Mammary microvascular endothelial cell (primary cell): ENCODE data around the gene CACNA1D.

DNA sequence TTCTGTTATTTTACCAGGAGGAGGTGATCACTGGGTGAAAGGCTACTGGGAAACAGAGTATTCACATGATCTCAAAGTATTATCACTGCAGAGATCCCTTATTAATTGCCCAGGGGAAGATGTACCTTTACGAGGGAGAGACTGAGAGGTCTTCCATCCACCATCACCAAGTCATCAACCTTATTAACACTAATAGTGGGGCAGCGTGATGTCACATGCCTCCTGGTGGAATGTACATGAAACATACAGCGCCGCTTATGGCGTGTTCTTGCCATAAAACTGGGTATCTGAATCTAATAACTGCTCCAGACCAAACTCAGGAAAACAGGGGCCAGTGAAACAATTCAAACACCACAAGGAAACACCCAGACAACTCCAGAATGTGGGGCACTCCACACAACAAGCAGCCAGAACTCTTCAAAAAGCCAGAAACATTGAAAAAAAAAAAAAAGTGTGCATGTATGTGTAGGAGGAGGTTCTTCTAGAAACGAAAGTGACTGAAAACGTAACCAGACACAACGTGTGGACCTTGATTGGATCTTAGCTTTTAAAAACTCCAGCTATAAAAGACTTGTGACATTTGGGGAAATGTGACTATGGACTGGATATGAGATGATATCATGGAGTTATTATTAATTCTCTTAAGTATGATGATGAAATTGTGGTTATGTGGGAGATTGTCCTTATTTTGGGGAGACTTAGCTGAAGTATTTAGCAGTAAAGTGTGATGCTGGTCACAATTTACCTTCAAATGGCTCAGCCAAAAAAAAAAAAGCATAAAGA lies 4.5 kb downstream of the STIMATE start:
- RAMPAGE, long total RNA = no peak

- RAMPAGE, long total RNA = no peak
Measured at GRCh38 chr3:53031090-53031604, 14.7 kb downstream of the SFMBT1 start.

GRCh38 chr3:53150186-53150796 lies 10.7 kb upstream of the PRKCD start:
- RAMPAGE, long total RNA = no peak

DNA sequence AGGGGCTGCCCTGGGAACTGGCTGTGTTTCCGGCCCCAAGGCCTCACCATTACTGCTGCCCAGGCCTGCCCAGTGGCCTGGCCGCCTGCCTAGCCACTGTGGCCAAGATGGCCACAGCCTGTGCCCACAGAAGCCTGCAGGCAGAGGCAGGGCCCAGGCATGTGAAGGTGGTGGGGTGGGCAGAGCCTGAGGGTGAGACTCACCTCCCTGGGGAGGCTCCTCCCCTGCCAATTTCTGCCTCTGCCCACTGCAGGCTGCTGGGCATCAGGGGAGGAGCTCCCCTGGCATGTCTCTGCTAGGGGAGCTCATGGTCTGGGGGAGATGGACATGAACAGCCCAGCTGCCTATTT lies 6.0 kb upstream of the PRKCD start:
- RAMPAGE, long total RNA = no peak

DNA sequence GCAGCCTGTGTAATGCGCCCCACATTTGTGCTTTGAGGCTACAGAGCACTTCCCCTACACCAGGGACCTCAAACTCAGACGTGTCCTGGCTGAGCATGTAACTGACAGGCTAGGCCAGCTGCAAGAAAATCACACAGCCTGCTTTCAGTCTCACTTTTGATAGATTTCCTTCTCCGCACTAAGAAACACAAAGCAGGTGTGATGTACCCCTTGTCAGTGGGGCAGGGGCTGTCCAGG lies 29.7 kb downstream of the PRKCD start:
- RAMPAGE, long total RNA = no peak

DNA sequence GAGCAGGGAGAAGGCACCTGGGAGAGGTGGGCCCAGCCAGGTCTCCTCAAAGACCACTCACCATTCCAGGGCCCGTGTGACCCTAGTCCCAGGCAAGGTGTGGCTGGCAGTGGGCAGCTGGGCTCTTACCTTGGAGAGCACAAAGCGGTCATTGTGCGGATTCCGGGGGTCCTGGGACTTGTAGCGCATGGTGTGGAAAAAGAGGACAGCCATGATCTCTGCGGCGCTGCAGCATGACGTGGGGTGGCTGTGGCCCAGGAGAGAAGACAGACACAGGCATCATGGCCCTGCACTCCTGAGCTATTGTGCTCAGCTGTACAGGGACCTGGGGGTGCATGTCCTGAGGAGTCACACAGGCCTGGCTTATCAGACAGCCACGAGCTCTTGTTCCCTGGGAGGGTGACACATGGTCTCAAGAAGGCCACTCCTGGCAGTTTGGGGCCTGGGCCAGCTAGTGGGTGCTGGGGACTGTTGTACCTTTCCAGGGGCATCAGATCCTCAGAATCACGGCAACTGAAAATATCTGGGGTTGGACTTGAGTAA lies 13.8 kb downstream of the TKT start:
- RAMPAGE, long total RNA = no peak

DNA sequence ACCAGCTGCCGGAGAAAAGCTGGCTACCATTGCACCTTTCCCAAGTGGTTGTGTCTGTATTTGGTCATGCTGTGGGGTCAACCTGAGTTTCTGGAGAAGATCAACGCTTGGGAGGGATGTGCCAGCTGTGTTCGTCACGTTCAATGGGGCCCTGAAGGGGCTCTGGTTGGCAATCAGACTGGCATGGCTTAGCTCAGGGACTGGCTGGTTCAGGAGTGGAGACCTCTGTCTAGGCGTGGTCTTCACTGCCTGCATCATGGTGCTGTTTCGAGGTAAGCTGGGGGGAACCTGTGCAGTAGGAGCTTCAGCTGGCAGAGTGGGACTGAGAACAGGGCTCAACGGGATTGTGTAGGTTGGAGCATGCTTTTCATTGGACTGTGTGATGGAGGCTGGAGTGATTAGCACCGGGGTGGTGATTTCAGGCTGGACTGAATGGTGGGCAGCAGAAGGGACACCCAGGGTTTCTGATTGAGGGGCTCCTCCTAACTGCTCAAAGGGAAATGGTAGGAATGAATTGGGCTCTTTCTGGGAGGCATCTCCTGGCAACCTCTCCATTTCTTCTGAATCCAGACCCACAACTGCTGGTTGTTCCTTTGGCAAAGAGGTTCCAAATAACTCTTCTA lies 36.5 kb upstream of the TKT start:
- RAMPAGE, long total RNA = no peak

GRCh38 chr3:53493624-53494756 lies at the start of gene CACNA1D:
Gene CACNA1D, plus strand, starts transcription at chr3:53494611.
- RAMPAGE, long total RNA = no peak

DNA sequence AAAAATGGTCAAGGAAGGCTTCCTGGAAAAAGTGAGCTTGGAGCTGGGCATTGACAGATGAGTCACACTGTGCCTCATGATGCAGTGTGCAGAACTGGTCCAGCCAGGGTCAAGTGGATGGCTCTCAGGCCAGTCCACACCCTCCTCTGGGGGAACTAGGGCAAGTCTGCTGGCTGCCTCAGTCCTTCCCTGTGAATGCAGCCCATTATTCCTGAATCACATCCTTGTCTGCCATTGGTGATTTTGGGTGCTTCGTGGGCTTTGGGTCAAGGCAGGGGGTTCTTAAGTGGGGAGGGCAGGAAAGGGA lies 76.4 kb downstream of the CACNA1D start:
- RAMPAGE, long total RNA = no peak

DNA sequence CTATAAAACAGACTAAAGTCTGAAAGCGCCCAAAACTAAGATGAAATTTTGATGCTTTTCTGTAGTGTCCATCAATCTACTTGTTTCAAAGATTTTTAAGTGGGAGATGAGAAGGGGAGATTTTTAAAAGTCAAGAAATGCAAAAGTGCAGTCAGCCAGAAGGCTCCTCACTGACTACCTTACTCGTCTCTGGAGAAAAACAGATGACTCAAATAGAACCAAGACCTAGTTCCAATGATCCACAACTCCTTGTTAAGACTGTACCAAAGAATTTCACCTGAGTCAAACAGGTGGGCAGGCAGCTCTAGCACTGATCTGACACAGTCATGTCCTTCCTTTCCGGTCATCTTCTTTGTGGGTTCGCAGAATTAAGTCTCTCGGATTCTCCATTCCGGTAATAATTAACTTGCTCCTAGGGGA lies 1.0 kb downstream of the SELENOK start:
- RAMPAGE, long total RNA = no peak

- RAMPAGE, long total RNA = no peak
Measured at GRCh38 chr3:54120890-54121642, 1.3 kb upstream of the CACNA2D3 start.

- RAMPAGE, long total RNA = no peak
Measured at GRCh38 chr3:54243469-54244011, 121.2 kb downstream of the CACNA2D3 start.

DNA sequence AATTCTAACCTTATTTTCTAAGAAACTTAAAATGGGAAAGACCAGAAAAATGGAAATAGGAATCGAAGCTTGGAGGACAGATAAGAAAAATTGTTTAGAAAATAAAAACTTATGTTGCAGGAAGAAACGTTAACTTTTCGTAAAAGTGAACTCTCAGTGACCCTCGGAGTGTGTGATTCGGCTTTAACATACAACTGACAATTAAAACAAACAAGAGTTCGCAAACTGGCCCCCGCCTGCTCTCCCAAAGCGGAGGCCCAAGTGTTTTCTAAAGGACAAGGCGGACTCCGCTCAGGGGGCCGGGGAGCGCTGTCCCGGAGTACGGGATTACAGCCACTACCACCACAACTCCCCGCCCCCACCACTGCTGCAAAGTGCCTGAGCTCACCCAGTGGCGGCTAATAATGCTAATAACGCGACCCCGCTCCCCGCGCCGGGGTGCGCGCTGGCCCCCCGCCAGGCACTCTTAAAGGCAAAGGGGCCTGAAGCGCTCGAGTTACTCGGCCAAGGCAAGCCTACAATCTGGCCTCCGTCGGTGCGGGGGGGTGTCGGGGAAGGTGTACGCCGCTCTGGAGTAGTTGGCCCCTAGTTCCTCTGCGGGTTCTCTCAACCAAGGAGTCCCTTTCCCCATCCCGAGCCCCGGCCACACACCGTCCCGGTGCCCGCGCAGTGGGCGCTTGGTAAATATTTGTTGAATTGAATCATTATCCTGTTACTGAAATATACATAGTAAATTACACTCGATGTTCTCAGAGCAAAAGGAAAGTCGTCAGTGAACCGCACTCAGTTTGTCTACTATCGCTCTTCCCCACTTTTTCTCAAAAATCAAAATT lies 972 bp downstream of the WNT5A start:
- RAMPAGE, long total RNA = no peak

DNA sequence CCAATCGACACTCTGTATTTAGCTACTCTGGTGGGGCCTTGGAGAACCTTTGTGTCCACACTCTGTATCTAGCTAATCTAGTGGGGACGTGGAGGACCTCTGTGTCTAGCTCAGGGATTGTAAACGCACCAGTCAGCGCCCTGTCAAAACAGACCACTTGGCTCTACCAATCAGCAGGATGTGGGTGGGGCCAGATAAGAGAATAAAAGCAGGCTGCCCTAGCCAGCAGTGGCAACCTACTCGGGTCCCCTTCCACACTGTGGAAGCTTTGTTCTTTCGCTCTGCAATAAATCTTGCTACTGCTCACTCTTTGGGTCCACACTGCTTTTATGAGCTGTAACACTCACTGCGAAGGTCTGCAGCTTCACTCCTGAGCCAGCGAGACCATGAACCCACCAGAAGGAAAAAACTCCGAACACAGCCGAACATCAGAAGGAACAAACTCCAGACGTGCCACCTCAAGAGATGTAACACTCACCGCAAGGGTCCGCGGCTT lies 9.5 kb upstream of the TASOR start:
- RAMPAGE, long total RNA = no peak

DNA sequence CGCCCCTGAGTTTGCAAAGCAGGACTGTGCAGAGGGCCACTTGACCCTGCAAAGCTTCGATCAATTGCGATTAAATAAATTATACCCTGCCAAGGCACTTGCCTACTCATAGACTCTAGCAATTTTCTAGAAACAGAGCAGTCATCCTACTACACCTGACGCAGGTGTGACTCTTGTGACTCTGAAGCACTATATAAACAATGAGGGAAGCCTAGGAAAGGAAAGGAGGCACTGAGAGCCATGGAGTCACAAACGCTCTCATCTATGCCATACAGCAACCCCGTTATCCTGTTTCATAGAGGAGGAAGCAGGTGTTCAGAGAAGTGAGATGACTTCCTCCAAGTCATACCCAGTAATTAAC lies 14.5 kb downstream of the ARHGEF3 start:
- RAMPAGE, long total RNA = no peak

- RAMPAGE, long total RNA = no peak
Measured at GRCh38 chr3:56917427-56918015, 115.8 kb upstream of the ARHGEF3 start.

GRCh38 chr3:56976584-56977742 lies 83.5 kb upstream of the SPATA12 start:
- RAMPAGE, long total RNA = no peak

GRCh38 chr3:57079148-57079628 lies 18.7 kb downstream of the SPATA12 start:
- RAMPAGE, long total RNA = no peak

- RAMPAGE, long total RNA = no peak
Measured at GRCh38 chr3:57228269-57229302, 1.1 kb downstream of the APPL1 start.

DNA sequence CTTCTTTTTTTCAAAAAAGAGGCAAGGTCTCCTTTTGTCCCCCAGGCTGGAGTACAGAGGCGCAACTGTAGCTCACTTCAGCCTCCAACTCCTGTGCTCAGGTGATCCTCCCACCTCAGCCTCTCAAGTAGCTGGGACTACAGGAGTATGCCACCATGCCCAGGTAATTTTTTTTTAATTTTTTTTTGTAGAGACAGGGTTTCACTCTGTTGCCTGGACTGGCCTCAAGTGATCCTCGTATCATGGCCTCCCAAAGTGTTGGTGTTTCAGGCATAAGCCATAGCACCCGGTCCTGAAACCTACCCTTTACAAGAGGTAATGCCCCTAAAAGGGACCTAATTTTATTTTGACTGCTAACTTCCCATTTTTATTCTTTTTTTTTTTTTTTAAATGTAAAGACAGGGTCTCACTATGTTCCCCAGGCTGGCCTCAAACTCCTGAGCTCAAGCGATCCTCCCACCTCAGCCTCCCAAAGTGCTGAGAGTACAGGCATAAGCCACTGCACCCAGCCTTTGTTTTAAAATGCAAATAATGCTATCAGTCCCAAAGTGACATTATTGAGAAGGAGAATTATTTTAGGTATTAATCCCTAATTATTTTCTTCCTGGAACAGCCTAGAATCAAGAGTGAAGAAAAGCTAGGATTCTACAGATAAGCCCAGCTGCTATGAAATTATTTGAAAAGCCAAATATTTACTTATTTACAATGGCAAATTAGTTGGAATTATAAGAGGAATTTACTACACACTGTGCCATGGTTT lies 16.6 kb downstream of the ARF4 start:
- RAMPAGE, long total RNA = no peak